Mesenchymal stem cell of Wharton's jelly (primary cell): Measurements from ENCODE around the gene CHSY3.

GRCh38 chr5:127298540-127299193 is 8.1 kb downstream of the MEGF10 start:
- CAGE, long polyA plus RNA, result no peak

- CAGE, long polyA plus RNA, result no peak
These were observed 36.2 kb downstream of the PRRC1 start for GRCh38 chr5:127553508-127554153.

DNA sequence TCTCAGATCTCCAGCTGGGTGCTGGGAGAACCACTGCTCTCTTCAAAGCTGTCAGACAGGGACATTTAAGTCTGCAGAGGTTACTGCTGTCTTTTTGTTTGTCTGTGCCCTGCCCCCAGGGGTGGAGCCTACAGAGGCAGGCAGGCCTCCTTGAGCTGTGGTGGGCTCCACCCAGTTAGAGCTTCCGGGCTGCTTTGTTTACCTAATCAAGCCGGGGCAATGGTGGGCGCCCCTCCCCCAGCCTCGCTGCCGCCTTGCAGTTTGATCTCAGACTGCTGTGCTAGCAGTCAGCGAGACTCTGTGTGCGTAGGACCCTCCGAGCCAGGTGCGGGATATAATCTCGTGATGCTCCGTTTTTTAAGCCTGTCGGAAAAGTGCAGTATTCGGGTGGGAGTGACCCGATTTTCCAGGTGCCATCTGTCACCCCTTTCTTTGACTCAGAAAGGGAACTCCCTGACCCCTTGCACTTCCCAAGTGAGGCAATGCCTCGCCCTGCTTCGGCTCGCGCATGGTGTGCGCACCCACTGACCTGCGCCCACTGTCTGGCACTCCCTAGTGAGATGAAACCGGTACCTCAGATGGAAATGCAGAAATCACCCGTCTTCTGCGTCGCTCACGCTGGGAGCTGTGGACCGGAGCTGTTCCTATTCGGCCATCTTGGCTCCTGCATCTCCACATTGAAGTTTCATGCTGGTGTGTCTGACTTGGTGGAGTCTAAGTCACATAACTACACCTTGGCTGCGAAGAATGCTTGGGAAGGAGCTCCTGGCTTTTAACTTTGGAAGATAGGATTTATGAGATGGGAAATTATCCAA is 36.3 kb downstream of the CCDC192 start:
- CAGE, long polyA plus RNA, result no peak

GRCh38 chr5:127941369-127942043 is 142.1 kb upstream of the SLC12A2 start:
- CAGE, long polyA plus RNA, result no peak

GRCh38 chr5:128018647-128019364 is 64.8 kb upstream of the SLC12A2 start:
- CAGE, long polyA plus RNA, result no peak

GRCh38 chr5:128079370-128079805 is 4.2 kb upstream of the SLC12A2 start:
- CAGE, long polyA plus RNA, result no peak

DNA sequence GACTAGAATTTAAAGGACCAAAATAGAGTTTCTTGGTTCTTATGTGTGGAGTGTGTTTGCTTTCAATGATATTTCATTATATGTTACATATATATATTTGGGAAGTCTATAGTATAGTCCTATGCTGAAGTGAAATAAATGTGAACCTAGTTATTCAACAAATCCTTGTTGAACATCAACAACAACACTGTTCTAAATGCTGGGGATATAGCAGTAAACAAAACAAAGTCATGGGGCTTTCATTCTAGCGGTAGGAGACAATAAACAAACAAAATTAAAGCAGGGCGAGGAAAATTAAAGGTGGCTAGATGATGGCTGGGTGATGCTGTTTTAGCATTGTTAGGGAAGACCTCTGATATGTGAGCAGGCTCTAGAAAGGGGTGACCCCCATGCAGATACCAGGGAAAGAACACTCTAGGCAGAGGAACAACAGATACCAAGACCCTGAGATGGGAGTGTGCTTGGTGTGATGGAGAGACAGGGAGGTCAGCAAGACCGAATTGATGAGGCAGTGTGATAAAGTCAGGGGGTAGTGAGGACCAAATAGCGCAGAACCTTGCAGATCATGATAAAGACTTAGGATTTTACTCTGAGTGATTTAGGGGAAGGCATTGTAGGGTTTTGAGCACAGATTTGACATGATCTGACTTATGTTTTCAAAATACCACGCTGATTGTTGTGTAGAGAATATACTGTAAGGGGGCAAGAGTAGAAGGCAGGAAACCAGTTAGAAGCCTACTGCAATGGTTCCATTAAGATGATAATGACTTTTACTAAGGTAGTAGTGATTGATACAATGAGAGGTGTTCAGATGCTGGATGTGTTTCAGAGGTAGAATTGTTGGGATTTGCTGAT is 7.0 kb downstream of the SLC12A2 start:
- CAGE, long polyA plus RNA, result no peak

DNA sequence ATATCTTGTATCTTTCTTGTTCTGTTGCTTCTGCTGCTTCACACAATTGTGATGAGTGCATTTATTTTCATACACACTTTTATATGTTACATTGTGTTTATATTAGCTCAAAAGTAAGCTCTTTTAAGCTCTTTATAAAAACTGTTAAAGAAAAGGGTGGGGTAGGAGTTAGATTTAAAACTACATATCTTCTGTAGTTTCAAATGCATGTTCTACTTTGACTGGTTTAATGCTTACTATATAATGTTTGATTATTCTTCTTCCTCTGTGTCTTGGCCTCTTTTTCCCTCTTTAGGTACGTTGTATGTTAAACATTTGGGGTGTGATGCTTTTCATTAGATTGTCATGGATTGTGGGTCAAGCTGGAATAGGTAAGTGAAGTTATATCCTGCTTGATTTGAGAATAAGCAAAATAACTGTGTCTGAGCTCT is 30.4 kb downstream of the SLC12A2 start:
- CAGE, long polyA plus RNA, result no peak

DNA sequence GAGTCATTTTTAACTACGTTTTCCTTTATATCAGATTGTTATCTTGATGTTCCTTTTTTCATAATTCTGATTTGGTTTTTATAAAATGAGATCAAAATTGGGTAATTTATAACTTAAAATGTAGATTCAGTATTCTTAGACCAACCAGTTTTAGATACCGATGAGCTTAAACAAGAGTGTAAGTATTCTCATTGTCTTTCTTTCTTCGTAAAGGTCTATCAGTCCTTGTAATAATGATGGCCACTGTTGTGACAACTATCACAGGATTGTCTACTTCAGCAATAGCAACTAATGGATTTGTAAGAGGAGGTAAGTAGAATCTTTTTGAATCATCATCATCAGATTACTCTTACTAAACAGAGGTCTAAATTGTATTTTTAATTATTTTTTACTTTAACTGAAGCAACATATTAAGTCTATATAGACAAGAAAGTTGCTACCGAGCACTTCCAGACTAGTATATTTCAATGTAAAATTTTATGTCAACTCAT is 30.9 kb downstream of the SLC12A2 start:
- CAGE, long polyA plus RNA, result no peak

DNA sequence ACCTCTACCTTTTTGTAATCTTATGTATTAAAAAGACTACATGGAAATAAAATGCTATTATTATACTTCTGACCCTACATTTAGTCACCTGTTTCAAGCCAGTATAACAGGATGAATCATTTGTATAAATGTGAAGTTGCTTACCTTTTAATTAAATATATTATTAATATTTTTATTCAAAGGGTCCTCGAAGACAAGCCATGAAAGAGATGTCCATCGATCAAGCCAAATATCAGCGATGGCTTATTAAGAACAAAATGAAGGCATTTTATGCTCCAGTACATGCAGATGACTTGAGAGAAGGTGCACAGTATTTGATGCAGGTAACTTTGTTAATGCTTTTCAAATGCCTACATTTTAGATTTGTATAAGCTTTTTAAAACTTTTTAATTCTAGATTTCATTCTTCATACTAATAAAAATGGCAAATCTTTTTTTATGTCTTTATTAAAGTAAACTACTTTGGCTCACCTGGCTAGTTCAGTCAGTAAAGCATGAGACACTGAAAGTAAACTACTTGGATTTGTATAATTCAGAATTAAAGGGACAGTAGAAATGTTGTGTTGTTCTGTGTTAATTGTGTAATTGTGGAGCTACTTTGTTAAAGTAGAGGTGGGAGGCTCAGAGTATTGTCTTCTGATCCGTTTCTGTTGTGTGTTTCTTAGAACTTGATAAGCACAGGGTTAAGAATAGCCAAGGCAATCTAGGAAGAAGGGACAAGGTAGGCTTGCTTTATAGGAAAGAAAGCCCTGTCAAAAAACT is 78.1 kb downstream of the SLC12A2 start:
- CAGE, long polyA plus RNA, result no peak

- CAGE, long polyA plus RNA, result no peak
These were observed 87.9 kb downstream of the SLC12A2 start for GRCh38 chr5:128171439-128171810.

DNA sequence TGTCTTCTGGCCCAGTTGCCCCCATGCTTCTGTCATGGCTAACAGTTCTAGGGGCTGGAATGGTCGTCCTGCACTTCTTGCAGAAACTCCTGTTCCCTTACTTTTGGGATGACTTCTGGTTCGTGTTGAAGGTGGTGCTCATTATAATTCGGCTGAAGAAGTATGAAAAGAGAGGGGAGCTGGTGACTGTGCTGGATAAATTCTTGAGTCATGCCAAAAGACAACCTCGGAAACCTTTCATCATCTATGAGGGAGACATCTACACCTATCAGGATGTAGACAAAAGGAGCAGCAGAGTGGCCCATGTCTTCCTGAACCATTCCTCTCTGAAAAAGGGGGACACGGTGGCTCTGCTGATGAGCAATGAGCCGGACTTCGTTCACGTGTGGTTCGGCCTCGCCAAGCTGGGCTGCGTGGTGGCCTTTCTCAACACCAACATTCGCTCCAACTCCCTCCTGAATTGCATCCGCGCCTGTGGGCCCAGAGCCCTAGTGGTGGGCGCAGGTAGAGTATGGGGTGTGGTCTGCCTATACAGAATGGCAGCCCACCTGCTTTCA is 905 bp downstream of the SLC27A6 start:
- CAGE, long polyA plus RNA, result no peak

DNA sequence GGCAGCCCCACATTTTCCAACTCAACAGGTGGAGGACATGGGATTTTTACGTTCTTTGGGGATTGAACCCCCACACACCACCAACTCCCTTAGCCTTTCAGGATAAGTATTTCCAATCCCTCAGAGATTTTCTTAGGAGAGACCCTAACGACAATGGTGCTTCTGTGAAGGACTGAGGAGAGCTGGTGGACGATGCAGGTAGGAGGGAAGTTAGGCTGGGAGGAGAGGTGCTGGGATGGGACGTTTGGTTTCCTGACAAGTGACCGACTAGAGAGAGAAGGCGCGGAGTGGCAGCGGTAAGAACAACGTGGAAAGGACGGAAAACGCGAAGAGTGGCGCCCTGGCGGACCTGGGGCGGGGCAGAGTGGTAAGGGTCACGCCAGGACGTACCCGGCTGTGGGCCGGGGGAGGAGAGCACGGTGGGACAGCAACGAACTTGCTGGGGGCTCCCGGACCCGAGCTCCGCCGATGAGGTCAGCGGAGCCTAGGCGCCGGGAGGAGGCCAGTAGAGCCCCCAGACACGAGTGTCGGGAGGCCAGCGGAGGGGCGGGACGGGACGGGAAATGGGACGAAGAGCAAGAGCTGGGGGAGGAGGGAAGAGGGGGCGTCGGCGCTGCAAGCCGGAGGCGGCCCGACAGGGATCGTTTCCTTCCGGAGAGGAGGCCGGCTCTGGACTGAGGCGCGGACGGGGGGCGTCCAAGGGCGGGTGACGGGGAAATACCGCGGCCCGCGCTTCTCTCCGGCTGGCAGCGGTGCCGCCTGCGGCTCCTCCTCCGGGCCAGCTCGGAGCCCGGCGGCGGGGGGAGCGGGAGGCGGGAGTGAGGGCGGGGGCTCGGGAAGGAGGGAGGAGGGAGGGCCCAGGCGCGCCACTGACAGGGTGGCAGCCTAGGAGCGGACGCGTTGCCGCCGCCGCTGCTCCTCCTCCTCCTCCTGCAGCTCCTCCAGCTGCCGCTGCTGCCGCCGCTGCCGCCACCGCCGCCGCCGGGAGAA is at the start of gene CHSY3:
TSS of gene CHSY3 (plus strand) at position 869 of the 990 bp plus-strand sequence.
- CAGE, long polyA plus RNA, result no peak

- CAGE, long polyA plus RNA, result no peak
These were observed 732 bp downstream of the LYRM7 start for GRCh38 chr5:131171456-131171895.

- CAGE, long polyA plus RNA, result no peak
These were observed 77.6 kb downstream of the CDC42SE2 start for GRCh38 chr5:131341387-131341929.

GRCh38 chr5:131363946-131364503 is 100.2 kb downstream of the CDC42SE2 start:
- CAGE, long polyA plus RNA, result no peak

GRCh38 chr5:131394174-131394815 is 130.4 kb downstream of the CDC42SE2 start:
- CAGE, long polyA plus RNA, result no peak

DNA sequence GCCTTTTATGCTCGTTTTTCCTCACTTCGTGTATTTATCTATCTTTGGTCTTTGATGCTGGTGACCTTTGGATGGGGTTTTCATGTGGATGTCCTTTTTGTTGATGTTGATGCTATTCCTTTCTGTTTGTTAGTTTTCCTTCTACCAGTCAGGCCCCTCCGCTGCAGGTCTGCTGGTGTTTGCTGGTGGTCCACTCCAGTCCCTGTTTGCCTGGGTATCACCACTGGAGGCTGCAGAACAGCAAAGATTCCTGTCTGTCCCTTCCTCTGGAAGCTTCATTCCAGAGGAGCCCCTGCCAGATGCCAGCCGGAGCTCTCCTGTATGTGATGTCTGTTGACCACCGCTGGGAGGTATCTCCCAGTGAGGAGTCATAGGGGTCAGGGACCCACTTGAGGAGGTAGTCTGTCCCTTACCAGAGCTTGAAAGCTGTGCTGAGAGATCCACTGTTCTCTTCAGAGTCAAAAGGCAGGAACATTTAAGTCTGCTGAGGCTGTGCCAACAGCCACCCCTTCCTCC is 68.0 kb downstream of the FNIP1 start:
- CAGE, long polyA plus RNA, result no peak

GRCh38 chr5:132086263-132086853 is 12.8 kb downstream of the CSF2 start:
- CAGE, long polyA plus RNA, result no peak

DNA sequence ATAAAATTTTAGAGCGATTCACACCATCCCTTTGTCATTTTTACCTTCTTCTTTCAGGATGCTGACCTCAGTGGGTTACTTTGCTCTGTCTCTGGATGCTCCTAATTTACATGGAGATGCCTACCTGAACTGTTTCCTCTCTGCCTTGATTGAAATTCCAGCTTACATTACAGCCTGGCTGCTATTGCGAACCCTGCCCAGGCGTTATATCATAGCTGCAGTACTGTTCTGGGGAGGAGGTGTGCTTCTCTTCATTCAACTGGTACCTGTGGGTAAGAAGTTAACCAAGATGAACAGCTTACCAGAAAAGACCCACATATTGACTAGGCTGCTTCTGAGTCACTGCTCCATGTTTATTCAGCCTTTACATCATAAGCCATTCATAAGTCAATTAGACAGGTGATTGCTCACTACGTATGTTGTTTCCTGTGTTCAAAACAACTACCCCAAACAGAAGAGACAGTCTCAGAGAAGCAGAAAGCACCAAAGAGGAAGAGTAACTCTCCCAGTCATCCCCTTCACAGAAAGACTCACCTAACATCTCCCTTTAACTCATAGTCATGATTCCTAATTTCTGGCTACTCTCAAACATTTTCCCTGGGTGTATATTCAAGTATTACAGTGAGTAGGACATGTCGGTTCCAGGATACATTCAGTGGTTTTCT is 34.7 kb upstream of the SLC22A5 start:
- CAGE, long polyA plus RNA, result no peak